ENCODE results near the gene ATP1A1.

DNA sequence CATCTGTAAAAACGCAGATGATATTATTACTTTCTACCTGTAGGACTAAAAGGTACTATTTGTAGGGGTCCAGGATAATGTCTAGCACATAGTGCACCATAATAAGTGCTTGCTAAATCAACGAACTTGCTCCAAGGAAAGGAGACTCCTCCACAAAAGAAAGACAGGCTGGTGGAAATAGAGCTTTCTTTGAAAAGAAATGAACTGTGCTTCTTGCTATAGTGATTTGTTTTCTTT is 30.7 kb upstream of the SLC22A15 start:
- RRBS: no CpG with 5 or more reads among the region's 2 CpGs

DNA sequence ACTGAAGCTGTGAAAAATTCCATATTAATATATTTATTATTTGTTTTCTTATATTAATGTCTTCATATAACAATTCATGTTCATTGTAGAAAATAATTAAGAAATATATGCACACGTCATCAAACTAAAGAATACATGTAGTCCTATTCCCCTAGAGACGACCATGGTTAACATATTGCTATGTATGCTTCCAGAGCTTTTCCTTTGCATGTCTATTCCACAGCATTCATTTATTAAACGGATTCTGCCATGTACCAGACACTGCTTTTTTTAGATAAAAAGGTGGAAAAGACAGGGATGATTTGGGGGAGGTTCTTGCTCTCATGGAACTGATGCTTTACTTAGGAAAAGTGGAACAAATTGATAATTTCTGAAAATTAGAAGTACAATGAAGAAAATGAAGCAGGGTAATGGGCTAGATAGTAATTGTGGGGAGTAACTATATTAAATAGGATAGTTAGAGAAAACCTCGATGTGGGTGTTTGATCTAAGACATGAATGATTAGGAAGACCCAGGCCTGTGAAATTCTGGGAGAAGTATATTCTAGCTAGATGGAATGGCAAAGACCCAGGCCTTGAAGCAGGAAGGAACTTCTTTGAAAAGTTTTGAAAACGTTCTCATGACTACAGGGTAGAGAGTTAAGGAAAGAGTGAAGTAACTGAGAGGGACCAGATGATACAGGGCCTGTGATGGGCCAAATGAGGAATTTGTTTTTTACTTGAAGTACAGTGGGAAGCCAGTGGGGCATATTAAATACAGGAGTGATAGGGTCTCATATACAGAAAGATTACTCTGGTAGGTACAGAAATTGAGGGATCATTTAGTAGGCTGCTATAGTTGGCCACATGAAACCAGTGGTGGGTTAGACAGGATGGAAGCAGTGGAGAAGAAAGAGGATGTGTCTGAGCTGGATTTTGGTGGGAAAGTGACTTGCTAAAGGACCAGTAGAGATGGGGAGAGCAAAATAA is 47.3 kb downstream of the SLC22A15 start:
- RRBS: no CpG with 5 or more reads among the region's 5 CpGs

- RRBS: no CpG with 5 or more reads among the region's 5 CpGs
These were observed 11.7 kb downstream of the MAB21L3 start for GRCh38 chr1:116122828-116123435.

DNA sequence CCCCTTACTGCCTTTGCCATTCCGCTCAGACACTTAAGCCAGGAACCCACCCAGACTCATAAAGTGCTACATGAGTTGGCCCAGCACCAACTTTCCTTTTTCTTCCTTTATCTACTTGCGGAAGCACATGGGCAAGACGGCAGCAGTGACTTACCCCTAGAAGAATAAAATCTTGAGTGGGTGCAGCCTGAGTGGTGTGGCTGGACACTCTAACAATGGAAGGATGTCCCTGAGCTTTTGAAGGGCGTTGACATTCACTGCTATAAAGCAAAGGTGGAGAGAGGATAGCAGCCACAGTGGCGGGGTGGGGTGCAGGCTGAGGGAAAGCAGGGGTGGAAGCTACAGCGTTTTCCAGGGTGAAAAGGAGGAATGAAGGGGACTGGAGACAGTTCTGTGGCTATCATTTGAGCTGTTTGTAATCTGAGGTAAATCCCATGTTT is 100.2 kb downstream of the MAB21L3 start:
- RRBS: no CpG with 5 or more reads among the region's 6 CpGs

DNA sequence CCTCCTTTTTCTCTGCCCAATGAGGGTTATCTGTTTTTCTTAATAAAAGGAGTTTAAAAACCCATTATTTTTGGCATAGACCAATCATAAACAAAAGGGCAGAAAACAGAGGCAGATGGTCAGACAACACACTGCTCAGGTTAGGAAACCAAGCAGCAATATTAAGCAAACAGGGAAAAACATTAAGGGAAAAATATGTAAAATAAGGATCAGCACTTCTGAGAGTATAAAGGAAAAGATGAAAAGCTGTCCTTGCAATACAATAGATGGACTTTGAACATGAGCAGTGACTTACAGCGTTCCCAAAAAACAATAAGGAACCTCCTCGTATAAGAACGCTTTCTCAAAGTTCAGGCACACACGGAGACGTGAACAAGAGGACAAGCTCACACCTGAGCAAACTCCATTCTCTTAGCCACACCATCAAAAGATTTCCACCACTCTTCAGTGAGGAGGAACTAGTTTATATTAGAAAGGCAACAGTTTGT is 37.3 kb upstream of the ATP1A1 start:
- RRBS: no CpG with 5 or more reads among the region's 5 CpGs

- RRBS: 2% methylated on average over 14 of the region's 66 CpGs
These were observed at the start of gene ATP1A1 for GRCh38 chr1:116373174-116373733. TSS of gene ATP1A1 (plus strand) at chr1:116373244.

DNA sequence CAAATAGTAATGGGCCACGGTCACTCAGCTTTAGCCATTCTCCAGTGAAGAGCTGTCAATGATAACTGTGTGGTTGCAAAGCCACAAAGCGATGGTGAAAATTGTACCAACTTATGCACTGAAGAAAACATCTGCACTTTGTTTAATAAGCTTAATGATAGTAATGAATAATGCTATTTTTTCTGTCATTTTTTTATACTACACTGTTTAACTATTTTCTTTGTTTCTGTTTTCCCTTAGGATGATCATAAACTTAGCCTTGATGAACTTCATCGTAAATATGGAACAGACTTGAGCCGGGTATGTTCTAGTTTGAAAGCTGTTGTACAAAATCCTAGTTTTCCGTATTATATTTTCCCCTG is 11.5 kb downstream of the ATP1A1 start:
- RRBS: no CpG with 5 or more reads among the region's 5 CpGs

- RRBS: no CpG with 5 or more reads among the region's 10 CpGs
These were observed 27.7 kb downstream of the ATP1A1 start for GRCh38 chr1:116400588-116401297.

GRCh38 chr1:116404013-116405287 is 31.4 kb downstream of the ATP1A1 start:
- RRBS: no CpG with 5 or more reads among the region's 16 CpGs

DNA sequence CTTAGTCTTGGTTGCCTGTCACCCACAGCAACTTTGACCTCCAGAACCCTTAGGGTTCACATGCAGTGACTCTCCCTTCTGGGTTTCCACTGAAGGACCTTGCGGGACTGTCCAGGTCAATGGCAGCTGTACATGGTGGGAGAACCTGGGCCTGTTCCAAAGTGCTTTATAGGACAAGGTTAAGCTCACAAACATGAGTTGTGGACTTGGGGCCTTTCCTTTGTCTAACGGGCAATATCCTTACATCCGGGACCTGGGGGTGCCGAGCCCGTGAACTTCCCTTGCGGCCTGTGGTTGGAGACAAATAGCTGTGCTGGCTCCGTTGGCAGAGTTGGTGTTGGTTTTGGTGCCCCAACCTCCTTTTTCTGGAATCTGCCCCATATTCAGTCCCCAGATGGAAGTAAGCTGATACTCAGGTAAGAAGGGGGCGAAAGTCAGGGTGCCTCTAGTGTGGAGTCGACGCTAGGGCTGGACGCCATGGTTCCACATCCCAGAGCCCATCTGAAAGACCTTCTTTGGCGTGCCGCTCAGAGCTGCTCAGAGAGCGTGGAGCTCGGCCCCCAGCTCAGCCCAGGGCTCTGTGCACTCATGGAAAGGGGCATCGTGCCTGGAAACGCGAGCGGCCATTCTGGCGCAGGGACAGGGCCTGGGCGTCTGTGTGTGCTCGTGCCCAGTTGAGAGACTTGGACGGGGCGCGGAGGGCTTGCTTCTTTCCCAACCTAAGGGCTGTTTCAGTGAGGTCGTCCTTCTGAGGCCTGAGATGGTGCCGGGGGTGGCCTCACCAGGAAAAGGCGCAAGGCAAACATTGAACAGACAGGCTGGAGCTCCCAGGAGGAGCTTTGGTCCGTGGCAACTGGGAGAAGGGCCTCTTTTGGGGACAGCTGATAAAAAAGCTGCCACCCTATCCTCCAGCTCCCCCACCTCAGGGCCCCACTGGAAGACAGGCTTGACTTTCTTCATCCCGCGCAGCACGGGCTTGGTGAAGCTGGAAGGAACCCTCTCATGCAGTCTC is 77.4 kb downstream of the CD58 start:
- RRBS: no CpG with 5 or more reads among the region's 32 CpGs

- RRBS: no CpG with 5 or more reads among the region's 7 CpGs
These were observed 75.9 kb downstream of the CD58 start for GRCh38 chr1:116494644-116495597.

- RRBS: no CpG with 5 or more reads among the region's 7 CpGs
These were observed 41.8 kb upstream of the CD2 start for GRCh38 chr1:116712433-116712918.

DNA sequence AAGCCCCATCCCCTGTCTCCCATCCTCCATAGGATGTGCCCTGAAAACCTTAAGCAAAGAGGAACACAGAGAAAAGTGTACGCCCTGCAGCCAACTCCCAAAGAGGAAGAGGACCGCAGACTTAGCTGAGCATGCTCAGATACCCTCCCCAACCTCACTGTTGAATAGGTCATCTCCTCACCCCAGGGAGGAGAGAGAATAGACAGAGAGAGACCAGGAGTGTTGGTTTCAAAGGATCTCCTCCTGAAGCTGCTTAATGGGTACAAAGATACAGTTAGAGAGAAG is 50.5 kb downstream of the CD2 start:
- RRBS: no CpG with 5 or more reads among the region's 2 CpGs

GRCh38 chr1:116910318-116910965 is 726 bp downstream of the PTGFRN start:
- RRBS: 4% methylated on average over 19 of the region's 67 CpGs

- RRBS: no CpG with 5 or more reads among the region's 6 CpGs
These were observed 28.6 kb downstream of the TTF2 start for GRCh38 chr1:117088705-117089219.

DNA sequence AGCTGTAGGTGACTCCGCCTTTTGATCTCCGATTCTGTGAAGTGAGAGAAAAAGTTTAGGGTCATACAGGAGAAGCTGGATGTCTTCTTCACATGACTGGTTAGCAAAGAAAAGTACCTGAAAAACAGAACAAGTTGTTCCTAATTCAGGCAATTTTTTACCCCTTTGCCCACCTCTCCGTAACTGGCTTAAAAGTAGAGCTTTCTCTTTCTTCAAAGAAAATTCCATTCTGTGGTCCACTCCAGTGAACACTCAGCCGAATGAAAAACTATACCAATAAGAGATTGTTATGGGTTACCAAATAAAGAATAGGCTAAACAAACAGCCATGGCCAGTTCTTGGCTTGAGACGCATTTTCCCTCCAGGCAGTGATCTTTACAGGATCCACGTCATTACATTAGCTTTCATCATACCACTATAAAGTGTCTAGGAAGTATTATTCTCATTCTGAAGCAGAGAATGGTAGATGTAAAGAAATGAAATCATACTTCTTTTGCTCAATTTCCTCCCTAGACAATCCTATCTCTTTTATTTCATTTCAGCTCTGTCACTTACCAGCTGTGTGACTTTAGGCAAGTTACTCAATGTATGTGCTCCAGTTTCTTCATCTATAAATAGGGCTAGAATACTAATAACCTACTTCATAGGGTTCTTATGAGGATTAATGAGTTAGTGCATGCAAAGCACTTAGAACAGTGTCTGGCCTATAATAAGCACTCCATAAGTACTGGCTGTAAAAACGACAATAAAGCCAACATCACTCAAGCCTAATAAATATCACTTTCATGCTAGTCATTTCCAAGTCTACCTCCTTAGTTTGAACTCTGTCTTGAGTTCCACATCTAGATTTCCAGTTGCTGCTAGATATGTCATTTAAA is 26.4 kb upstream of the TRIM45 start:
- RRBS: no CpG with 5 or more reads among the region's 7 CpGs

DNA sequence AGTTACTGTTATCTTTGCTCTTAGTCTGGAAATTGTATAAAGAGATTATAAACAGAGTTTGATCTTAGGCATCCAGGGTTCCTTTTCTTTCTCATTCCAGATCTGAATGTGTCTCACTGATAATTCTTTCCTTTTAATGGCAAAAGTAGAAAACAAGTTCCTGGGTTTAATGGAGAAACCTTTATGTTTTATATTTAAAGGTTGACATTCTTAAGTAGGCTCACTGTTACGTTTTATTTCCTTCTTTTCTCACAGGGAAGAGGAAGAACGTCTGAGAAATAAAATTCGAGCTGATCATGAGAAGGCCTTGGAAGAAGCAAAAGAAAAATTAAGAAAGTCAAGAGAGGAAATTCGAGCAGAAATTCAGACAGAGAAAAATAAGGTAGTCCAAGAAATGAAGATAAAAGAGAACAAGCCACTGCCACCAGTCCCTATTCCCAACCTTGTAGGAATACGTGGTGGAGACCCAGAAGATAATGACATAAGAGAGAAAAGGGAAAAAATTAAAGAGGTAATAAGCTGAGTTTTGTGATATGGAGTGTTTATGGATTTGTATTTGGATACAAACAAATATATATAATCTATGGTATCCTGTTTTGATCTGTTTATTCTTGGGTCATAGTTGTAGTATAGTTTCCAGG is 34.8 kb downstream of the MAN1A2 start:
- RRBS: no CpG with 5 or more reads among the region's 5 CpGs

GRCh38 chr1:117615496-117616017 is 9.7 kb downstream of the TENT5C start:
- RRBS: no CpG with 5 or more reads among the region's 6 CpGs

GRCh38 chr1:117625000-117625456 is 19.2 kb downstream of the TENT5C start:
- RRBS: no CpG with 5 or more reads among the region's 3 CpGs

- RRBS: no CpG with 5 or more reads among the region's 5 CpGs
These were observed 25.2 kb downstream of the TENT5C start for GRCh38 chr1:117631173-117631419.